AG10803 (cell line): ENCODE data around the genes PTCHD1, EIF2S3, FAM47A, PRRG1, LANCL3 and H2AP.

DNA sequence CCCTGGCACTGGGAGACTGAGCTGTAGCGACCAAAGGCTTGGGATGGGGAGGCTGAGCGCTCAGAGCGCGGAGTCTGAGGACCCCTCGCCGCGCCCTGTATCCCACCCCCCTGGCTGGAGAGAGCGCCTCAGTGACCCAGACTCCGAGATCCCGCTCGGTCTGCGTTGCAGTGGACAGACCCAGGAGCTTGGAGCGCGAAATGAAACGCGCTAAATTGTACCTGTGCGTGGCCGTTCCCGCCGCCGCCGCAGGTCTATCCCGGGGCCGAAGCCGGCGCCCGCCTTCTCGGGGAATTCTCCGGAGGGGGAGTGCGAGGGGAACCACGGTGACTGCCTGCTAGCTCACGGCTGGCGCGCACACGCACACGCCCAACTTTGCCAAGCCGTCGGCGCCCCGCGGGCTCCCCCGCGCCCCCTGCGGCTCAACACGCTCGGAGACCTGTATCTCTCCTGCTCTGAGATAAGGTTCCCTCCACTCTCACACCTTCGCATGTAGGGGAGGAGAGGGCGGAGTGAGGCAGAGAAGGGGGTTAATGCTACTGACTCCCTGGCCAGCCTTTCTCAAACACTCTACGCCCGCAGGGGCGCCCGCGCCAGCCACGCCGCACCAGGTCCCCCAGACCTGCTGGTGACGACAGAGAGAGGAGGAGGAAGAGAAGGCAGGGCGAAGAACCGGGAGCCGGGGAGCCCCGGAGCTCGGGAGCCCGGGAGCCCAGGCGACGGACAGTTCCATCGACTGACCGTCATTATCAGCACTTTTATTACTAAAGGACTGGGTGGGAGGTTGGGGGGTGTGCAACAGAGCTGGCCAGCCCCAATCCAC, 1.4 kb upstream of the PTCHD1 start:
- RRBS: no CpG with 5 or more reads among the region's 66 CpGs

DNA sequence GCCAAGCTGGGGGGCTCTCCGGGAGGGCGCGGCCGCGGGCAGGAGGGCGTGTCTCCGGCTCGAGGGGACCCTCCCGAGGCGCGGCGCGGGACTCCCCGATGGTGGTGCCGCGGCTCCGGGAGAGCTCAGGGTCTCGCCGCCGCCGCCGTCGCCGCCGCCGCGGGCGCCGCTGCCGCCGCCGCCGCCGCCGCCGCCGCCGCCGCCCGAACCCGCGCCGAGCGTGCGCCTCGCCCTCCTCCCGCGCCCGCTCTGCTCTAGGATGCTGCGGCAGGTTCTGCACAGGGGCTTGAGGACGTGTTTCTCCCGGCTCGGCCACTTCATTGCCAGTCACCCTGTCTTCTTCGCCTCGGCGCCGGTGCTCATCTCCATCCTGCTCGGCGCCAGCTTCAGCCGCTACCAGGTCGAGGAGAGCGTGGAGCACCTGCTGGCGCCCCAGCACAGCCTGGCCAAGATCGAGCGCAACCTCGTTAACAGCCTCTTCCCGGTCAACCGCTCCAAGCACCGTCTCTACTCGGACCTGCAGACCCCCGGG, at the start of gene PTCHD1:
TSS of gene PTCHD1 (plus strand) at position 233 of the 532 bp plus-strand sequence.
- RRBS: 2% methylated on average over 22 of the region's 71 CpGs

- RRBS: no CpG with 5 or more reads among the region's 14 CpGs
Observed at GRCh38 chrX:23659962-23660947, 7.0 kb upstream of the PRDX4 start.

GRCh38 chrX:23682036-23682619, 14.8 kb downstream of the PRDX4 start:
- RRBS: no CpG with 5 or more reads among the region's 5 CpGs

- RRBS: no CpG with 5 or more reads among the region's 4 CpGs
Observed at GRCh38 chrX:23732743-23733193, 10.3 kb downstream of the ACOT9 start.

- RRBS: no CpG with 5 or more reads among the region's 12 CpGs
Observed at GRCh38 chrX:23773038-23773521, 9.9 kb upstream of the SAT1 start.

- RRBS: no CpG with 5 or more reads among the region's 8 CpGs
Observed at GRCh38 chrX:24014444-24015242, 12.3 kb downstream of the KLHL15 start.

- RRBS: 0% methylated on average over 10 of the region's 64 CpGs
Observed at GRCh38 chrX:24054074-24055110, at the start of gene EIF2S3. Gene EIF2S3, plus strand, starts transcription at chrX:24054956.

GRCh38 chrX:24566066-24566670, 81.0 kb downstream of the PCYT1B start:
- RRBS: no CpG with 5 or more reads among the region's 4 CpGs

DNA sequence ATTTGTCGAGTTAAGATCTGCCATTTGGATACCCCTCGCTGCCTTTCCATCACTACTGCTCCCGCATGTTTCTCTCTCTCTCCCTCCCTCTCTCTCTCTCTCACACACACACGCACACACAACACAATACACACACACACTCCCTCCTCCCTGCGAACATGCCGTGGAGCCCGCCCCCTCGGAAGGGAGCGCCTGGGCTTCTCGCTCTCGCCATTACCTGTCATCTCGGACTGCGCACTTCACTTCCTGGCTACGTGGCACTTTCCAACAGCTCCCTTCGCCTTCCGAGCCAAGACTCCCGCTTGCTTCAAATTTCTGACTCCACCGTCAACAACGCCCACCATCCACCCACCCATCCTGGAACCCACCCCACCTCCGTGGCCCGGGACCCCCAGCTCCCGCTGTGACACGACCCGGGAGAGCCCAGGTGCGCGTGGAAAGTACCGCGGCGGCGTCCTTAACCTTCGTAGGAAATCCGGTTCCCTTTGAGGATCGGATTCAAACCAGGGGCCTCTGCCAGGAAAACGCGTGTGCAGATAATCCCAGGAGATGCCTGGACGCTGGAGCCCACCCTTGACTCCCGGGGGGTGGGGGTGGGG, 12.6 kb downstream of the ARX start:
- RRBS: 19% methylated on average over 12 of the region's 37 CpGs

GRCh38 chrX:25011681-25012695, 3.8 kb downstream of the ARX start:
- RRBS: 26% methylated on average over 2 of the region's 50 CpGs

DNA sequence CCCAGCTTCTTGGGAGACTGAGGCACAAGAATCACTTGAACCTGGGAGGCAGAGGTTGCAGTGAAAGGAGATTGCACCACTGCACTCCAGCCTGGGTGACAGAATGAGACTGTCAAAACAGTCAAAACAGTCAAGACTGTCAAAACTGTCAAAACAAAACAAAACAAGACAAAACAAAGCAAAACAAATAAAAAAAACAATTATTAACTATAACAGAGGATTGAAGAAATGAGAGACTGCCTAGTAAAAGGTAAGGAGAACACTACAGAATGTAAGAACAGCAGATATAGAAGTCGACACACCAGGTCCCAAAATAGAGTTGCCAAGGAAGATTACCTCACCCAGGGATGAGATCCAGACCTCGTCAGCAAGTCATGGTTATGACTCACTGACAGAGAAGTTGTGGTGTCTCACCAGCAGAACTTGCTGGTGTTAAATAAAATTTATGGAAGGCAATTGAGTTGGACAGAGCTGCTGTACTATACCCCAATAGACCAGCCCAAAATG, 32.2 kb upstream of the GK start:
- RRBS: no CpG with 5 or more reads among the region's 2 CpGs

- RRBS: no CpG with 5 or more reads among the region's 5 CpGs
Observed at GRCh38 chrX:31499680-31500084, 427.8 kb upstream of the FTHL17 start.

GRCh38 chrX:31527312-31527755, 455.5 kb upstream of the FTHL17 start:
- RRBS: no CpG with 5 or more reads among the region's 3 CpGs

GRCh38 chrX:32593399-32593726, 618.0 kb downstream of the DMD start:
- RRBS: no CpG with 5 or more reads among the region's 3 CpGs

DNA sequence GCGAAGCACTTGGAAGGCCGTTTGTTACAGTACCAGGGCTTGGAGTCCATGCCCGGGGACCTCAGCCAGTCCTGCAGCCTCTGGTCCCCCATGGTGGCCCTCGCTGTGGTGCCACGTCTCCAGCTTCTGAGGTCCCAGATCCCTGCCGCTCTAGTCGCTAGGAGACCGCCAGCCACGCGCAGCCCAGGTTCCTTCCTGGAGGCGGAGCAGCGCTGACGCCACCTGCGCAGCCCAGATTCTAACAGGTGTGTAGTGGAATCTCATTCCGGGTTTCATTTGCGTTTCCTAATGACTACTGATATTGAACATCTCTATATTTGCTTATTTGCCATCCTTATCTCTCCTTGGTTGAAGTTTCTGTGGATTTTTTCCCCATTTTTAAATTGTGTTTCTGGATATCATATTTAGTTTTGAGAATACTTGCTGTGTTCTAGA, at the start of gene FAM47A:
TSS of gene FAM47A (minus strand) at position 128 of the 435 bp plus-strand sequence.
- RRBS: no CpG with 5 or more reads among the region's 16 CpGs

DNA sequence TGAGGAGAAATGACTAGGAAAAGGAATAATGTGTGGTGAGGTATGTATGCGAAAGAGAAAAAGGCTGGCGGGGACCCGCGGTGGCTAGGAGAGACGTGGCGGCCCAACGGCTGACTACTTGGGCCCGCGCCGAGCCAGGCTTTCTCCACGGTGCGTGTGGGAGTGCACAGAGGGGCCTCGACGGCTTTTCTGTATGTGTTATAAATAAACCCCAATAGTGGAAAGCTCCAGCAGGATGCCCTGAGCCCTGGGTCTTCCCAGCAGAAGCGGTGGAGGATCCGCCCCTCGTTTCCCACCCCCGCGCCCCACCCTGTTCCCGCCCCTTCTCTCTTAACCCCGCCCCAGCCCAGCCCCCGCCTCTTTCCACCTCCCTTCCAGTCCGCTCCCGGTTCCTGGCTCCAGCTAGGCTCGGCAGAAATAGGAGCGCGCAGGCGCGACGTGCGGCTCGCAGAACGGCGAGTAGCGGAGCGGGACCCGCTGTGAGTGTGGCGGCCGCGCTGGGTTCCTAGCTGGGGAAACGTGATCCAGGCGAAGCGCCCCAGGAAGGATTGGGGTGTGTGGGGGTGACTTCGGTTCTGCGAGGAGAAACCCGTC, at the start of gene PRRG1:
TSS of gene PRRG1 (plus strand) at position 448 of the 594 bp plus-strand sequence.
- RRBS: no CpG with 5 or more reads among the region's 46 CpGs

DNA sequence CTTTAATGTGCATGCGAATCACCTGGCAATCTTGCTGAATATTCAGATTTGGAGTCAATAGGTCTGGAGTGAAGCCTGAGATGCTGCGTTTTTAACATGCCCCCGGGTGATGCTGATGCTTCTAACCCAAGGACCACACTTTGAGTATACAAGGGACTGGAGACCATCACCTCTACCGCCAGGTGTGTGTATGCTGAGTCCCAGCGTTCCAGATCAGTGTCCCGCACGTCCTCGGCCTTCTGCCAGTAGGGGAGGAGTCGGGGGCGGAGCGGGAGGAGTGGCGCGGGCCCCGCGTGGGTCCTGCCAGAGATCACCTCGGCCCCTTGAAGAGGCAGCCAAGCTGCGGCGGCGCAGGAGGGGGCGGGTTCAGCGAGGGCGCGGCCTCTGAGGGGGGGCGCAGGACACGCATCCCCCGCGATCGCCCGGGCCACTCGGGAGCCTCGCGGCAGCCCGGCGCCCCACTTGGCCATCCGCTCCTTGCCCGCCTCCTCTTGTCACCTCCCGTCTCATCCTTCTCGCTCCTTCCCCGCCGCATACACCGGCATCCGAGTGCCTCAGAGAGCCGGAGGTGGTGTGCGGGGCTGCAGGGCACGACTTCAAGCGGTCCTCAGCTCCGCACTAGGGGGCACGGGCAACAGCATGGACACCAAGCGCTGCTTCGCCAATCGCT, at the start of gene LANCL3:
TSS of gene LANCL3 (plus strand) at position 430 of the 670 bp plus-strand sequence.
- RRBS: 4% methylated on average over 4 of the region's 51 CpGs

- RRBS: no CpG with 5 or more reads among the region's 6 CpGs
Observed at GRCh38 chrX:37990704-37990993, at the start of gene H2AP. Gene H2AP, plus strand, starts transcription at chrX:37990779.

- RRBS: no CpG with 5 or more reads among the region's 1 CpG
Observed at GRCh38 chrX:38164946-38165478, 55.7 kb downstream of the SRPX start.